Spleen (tissue), 7 donors: ENCODE measurements around a stretch of chr17.

- PRO-cap, 4 experiments = no peak in any of the 4 experiments
- RAMPAGE, long total RNA, 4 experiments = no peak in any of the 4 experiments
These were observed 3.4 kb downstream of the ITGA3 start for GRCh38 chr17:50059329-50059774.

DNA sequence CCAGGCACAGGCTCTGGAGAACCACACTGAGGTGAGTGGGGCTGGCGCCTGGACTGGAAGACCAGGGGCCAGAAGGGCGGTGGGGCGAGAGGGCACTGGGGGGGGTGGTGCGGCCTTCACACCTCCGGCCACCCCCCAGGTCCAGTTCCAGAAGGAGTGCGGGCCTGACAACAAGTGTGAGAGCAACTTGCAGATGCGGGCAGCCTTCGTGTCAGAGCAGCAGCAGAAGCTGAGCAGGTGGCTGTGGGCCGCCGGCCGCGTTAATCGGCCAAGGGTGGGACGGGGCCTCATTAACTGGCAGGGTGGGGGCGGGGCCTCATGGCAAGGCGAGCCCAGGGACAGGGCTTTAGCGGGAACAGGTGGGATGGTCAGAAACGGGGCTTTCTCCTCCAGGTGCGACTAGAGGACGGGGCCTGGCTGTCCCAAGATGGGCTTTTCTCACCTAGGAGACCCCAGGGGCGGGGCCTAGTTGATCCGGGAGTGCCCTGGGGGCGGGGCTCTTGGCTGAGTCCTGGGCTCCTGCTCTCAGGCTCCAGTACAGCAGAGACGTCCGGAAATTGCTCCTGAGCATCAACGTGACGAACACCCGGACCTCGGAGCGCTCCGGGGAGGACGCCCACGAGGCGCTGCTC is 18.6 kb upstream of the PDK2 start:
- PRO-cap, 4 experiments = no peak in any of the 4 experiments
- RAMPAGE, long total RNA, 4 experiments = no peak in any of the 4 experiments

DNA sequence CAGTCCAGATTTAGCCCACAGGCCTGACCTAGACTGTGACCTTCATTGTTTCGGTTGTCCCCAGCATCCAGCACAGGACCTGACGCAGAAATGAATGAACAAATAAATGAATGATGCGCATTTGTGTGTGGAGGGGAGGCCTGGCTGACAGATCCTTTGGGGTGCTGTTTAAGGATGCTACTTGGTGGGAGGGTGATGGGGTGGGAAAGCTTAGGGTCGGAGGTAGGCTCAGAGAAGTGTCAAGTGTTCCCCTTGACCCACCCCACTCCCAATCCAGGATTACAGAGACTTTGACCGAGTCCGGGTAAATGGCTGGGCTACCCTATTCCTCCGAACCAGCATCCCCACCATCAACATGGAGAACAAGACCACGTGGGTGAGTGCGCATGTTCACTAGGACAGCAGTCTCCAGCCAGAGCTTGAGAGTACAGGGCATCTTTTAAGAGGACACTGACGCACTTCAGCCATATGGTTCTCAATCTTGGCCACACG is 14.1 kb upstream of the PDK2 start:
- PRO-cap, 4 experiments = no peak in any of the 4 experiments
- RAMPAGE, long total RNA, 4 experiments = no peak in any of the 4 experiments

- PRO-cap, 4 experiments = peak in 2 of 4 experiments; most common minus-strand start chr17:50133080 (in 2)
- RAMPAGE, long total RNA, 4 experiments = no peak in any of the 4 experiments
These were observed 3.1 kb upstream of the SAMD14 start for GRCh38 chr17:50132763-50133666.

GRCh38 chr17:50139264-50139698 is 9.3 kb upstream of the SAMD14 start:
- PRO-cap, 4 experiments = no peak in any of the 4 experiments
- RAMPAGE, long total RNA, 4 experiments = start-site peak on the minus strand in 1 of 4 experiments, at chr17:50139546-50139566 at its widest, 19 reads per replicate

DNA sequence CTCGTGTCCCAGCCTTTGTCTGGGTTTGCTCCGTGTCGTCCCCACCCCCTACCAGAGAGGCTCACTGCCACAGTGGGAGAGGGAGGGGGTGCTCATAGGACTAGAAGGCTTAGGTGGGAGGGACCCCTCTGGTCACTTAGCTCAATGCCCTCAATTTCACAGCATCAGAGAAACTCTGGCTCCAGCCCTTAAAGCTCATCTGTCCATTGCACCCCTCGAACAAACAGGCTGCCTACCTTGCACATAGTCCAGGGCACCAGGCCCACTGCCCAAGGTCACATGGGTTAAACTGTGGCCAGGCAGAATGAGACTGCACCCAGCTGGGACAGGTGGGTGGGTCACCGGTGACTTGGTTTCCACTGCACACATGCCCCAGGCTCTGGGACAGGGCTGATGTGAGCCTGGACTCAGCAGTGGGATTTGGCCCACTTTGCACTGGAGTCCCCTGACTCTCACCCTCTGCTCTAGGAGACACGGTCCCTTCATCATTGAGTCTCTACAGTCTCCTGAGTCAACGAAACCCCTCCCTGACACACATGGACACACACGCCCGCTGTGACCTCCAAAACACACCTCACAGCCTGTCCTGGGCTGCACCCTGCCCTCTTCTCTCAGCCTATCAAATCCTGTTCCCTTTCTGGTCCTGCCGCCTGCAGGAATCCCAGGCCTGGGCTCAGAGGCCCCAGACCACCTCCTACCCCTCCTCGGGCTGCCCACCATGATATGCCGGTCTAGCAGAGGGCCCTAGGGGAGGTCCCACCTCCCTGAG is 3.8 kb downstream of the PPP1R9B start:
- PRO-cap, 4 experiments = peak in 1 of 4 experiments; most common plus-strand start position 622 of the sequence (in 1); most common minus-strand start position 461 of the sequence (in 1)
- RAMPAGE, long total RNA, 4 experiments = no peak in any of the 4 experiments

DNA sequence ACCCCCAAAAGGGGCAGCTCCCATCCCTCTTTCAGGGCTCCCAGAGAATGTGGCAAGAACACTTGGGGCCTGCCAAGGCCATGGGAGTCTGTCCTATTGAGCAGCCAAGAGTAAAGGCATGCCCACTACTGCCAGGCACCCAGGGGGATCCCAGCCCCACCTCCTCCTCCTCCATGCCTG is 2.3 kb downstream of the PPP1R9B start:
- PRO-cap, 4 experiments = no peak in any of the 4 experiments
- RAMPAGE, long total RNA, 4 experiments = no peak in any of the 4 experiments

DNA sequence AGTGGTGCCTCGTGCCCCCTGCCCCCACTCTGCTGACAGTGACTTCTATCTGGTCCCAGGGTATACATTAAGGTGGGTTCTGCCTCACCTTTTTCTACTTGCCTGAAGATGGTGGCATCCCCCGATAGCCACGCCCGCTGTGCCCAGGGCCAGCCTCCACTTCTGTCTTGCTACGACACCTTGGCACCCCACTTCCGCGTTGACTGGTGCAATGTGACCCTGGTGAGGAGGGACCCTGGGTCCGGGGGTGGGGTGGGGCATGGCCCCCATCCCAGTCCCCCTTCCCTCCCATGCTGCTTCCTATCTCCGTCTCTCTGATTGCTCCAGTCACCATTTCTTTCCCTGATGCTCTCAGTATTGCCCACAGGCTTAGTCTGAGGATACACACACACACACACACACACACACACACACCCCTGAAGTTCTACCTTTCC is 3.2 kb downstream of the SGCA start:
- PRO-cap, 4 experiments = no peak in any of the 4 experiments
- RAMPAGE, long total RNA, 4 experiments = no peak in any of the 4 experiments

DNA sequence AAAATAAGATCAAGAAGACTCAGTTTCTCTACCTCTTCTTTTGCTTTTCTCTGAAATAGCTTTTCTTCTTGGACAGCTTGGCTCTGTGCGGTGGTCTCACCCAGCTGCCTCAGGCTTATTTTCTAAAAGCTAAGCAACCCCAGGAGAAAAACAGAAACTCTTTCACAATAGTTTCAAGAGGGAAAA is 21.0 kb upstream of the COL1A1 start:
- PRO-cap, 4 experiments = no peak in any of the 4 experiments
- RAMPAGE, long total RNA, 4 experiments = no peak in any of the 4 experiments

DNA sequence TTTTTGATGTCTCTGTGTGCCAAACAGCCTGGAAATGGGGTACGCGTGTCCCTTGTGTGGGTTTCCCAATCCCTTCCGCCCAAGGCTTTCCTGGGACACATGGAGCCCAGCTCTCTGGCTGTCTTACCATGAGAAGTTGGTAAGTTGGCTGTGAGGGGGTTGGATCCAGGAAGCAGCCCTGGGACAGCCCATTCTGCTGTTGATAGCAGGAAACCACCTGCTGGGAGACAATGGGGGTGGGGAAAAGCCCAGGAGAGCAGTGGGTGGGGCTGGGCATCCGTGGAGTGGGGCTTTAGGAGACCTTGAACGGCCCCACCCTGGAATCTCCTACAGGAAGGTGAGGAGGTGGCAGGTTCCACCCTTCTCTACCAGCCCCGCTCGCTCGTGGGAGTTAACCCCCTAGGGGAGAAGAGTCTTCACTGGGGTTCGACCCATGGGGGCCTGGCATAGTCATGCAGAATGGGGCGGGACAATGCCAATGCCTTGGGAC is 5.8 kb downstream of the TMEM92 start:
- PRO-cap, 4 experiments = no peak in any of the 4 experiments
- RAMPAGE, long total RNA, 4 experiments = no peak in any of the 4 experiments

DNA sequence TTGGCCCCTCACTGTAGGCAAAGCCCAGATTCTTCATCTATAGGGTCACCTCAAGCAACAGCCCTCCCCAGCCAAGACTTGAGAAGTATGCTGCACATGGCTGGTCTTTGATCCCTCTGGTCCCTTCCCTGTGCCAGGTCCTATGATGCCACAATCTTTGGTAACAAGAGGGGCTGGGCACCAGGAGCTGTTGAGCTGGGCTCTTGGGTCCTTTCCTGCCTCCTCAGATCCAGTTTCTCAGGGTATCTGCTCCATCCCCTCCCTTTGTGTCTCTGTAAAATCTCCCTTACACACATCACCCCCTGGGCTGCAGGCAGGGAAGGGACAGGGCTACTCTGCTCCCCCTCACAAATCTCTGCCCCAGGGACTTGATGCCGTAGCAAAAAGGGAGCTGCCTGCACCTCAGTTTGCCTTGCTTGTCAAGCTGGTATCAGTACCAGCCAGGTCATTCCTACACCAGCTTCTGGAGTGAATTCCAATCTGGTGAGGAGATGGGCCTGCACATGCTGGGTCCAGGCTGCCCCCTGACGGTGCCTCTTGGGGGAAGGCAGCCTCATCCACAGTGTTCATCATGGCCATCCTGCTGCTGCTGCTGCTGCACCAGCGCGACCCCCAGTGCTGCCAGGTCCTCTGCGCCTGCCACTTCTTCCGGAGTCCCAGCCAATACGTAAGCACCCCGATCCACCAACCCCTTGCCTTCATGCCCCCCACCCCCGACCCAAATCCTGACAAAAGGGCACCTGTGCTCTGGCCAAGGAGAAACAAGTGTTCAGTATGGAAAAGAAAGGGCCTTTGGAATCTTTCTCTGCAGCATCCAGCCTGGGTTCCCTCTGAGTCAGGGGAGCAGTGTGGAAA is 8.4 kb downstream of the MRPL27 start:
- PRO-cap, 4 experiments = no peak in any of the 4 experiments
- RAMPAGE, long total RNA, 4 experiments = no peak in any of the 4 experiments

DNA sequence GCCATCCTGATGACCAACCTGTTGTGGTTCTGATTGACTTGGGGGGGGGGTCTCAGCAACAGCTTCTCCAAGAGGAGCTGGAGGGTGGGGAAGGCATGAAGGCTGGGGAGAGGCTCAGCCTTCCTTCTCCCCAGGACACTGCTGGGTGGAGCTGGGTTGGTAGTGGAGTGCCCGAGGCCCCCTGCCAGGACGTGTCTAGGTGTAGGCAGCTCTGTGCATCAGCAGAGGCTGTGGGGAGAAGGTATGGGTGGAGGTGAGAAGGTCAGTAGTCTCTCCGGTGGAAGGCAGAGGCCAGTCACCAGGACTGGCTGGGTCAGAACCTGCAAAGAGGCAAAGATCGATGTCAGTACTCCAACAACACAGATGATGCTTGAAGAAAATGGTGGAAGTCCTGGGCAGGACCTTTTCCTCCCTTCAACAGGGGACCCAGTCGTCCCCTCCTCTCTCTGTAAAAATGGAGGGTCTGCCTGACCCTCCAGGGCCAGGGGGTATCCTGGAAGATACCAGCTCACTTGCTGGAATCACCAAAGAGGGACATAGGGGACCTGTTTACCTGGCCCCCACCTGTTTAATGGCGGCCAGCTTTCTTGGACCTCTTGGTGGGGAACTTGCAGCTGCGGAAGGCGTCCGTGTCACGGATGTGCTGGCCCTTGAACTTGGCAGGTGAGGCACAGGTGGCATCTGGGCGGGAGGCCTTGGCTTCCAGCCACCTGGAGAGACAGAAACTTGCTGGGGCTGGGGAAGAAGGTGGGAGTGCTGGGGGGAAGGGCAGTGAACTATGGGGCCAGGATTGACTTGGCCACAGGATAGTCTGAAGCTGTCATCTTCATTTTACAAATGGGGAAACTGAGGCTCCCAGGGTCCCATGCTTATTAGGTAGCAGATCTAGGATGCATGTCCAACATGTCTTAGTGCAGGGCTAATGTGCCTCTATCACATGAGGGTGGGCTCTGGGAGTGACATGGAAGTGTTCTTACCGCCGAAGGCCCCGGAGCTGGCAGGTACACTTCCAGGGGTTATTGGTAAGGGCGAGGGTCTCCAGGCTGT is 3.6 kb downstream of the CHAD start:
- PRO-cap, 4 experiments = no peak in any of the 4 experiments
- RAMPAGE, long total RNA, 4 experiments = no peak in any of the 4 experiments

GRCh38 chr17:50543398-50544100 is 3.4 kb upstream of the SPATA20 start:
- PRO-cap, 4 experiments = no peak in any of the 4 experiments
- RAMPAGE, long total RNA, 4 experiments = no peak in any of the 4 experiments

DNA sequence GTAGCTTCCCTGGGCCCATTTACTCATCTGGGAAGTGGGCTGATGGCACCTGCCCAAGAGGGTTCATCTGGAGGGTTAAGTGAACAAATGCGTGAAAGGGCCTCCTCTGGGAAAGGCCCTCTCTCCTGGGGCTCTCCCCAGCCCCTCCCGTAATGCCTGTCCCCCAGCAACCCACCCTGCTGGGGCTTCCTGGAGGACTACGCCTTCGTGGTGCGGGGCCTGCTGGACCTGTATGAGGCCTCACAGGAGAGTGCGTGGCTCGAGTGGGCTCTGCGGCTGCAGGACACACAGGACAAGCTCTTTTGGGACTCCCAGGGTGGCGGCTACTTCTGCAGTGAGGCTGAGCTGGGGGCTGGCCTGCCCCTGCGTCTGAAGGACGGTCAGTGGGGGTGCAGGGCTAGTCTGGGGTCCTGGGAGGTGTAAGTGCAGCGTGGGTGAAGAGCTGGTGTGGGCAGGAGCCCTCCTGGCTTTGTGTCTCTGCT is 4.9 kb downstream of the SPATA20 start:
- PRO-cap, 4 experiments = no peak in any of the 4 experiments
- RAMPAGE, long total RNA, 4 experiments = start-site peak on the plus strand in 1 of 4 experiments, centred at position 260 of the sequence, 12 reads per replicate

- PRO-cap, 4 experiments = no peak in any of the 4 experiments
- RAMPAGE, long total RNA, 4 experiments = no peak in any of the 4 experiments
These were observed 28.8 kb downstream of the CACNA1G start for GRCh38 chr17:50589232-50589722.

DNA sequence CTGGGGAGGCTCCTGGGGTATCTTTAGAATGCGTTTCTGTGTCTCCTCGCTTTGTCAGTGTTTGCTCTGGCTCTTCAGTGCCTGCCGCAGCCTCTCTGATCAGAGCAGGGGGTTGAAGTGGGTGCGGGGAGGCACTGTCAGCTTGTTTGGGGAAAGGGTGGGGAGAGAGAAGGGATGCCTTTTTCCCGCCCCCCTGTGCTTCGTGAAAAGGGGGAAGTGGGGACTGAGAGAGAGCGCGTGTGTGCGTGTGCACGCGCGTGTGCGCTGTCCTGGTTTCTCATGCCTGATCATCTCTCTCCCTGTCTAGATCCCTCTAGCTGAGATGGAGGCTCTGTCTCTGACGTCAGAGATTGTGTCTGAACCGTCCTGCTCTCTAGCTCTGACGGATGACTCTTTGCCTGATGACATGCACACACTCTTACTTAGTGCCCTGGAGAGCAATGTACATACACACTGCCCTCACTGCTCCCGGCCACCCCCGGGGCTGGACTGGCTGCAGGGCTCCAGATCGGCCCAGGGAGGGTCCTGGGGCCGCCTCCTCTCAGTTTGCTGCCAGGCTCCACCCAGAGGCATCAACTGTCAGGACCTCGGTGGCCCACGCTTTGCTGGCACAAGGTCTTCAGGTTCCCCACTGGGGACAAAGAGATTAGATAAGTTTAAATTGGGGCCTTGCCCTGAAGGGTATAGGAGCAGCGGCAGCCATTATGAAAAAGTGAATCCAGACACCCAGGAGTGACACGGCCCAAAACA is 13.2 kb upstream of the ABCC3 start:
- PRO-cap, 4 experiments = no peak in any of the 4 experiments
- RAMPAGE, long total RNA, 4 experiments = no peak in any of the 4 experiments

- PRO-cap, 4 experiments = no peak in any of the 4 experiments
- RAMPAGE, long total RNA, 4 experiments = no peak in any of the 4 experiments
These were observed 26.9 kb downstream of the ABCC3 start for GRCh38 chr17:50661332-50662317.

DNA sequence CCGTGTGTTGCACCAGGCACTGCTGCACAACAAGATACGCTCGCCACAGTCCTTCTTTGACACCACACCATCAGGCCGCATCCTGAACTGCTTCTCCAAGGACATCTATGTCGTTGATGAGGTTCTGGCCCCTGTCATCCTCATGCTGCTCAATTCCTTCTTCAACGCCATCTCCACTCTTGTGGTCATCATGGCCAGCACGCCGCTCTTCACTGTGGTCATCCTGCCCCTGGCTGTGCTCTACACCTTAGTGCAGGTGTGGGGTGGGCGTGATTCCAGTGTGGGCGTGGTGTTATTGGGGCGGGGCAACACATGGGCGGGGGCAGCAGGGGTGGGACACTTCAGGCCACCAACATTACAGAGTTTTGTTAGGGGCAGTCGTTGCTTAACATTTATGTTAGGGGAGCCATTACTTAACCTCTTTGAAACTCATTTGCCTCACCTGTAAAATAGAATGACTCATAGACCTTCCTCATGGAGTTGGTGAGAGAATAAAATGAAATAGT is 31.3 kb downstream of the ANKRD40 start:
- PRO-cap, 4 experiments = no peak in any of the 4 experiments
- RAMPAGE, long total RNA, 4 experiments = no peak in any of the 4 experiments

GRCh38 chr17:50686218-50687126 is 21.2 kb downstream of the ANKRD40 start:
- PRO-cap, 4 experiments = peak in 2 of 4 experiments; most common plus-strand start chr17:50686931 (in 2); most common minus-strand start chr17:50686744 (in 1)
- RAMPAGE, long total RNA, 4 experiments = no peak in any of the 4 experiments

DNA sequence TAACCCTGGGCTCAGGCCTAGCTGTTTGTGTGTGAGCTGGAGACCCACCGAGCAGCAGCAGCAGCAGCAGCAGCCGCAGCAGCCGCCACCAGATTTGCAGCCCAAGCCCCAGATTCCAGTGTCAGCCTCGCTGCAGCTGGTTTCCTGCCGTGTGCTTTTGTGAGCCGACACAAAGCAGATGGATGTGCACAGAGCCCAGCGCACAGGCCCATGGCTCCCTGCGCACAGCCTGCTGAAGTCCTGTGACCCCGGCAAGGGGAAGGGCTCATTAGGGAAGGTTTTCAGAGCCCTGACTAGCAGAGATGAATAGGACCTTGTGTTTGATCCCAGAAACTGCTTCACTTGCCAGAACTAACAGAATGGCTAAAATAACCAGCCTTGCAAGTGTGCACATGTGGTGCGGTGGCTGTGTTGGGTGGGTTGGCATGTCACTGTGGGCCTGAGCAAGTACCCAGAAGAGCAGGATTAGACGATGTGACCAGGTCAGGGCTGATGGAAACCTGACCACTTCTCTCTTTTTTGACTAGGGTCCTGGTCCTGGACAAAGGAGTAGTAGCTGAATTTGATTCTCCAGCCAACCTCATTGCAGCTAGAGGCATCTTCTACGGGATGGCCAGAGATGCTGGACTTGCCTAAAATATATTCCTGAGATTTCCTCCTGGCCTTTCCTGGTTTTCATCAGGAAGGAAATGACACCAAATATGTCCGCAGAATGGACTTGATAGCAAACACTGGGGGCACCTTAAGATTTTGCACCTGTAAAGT is 17.0 kb downstream of the ANKRD40 start:
- PRO-cap, 4 experiments = no peak in any of the 4 experiments
- RAMPAGE, long total RNA, 4 experiments = no peak in any of the 4 experiments